Stomach (tissue), 7 donors: ENCODE results near the genes CPN1, NDUFB8 and KCNIP2.

DNA sequence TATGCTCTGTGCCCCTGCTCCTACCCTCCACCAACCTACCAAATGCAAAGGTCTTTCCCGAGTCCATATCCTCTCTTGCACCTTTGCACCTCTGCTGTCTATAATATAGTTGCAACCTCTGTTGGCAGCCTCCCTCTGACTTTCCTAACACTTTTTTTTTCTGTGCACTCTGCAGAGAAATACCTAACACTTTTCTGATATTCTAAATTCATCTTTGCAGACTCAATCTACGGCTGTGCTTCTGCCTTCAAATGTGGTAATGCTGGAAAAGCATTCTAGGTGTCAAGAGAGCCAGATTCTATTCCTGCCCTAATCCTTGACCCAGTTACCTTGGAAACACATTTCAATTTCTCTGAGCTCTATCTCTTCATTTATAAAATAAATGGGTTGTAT, 84.8 kb downstream of the DNMBP start:
- PRO-cap = no peak
- RAMPAGE, long total RNA, 5 experiments = start-site peak on the minus strand in 3 of 5 experiments, centred at positions 223 to 281 of the sequence, 5 to 14 reads per replicate
- RRBS = no CpG with 5 or more reads among the region's 2 CpGs

GRCh38 chr10:99931198-99931714, 78.5 kb downstream of the DNMBP start:
- PRO-cap = no peak
- RAMPAGE, long total RNA, 5 experiments = no peak in any of the 5 experiments
- RRBS = no CpG with 5 or more reads among the region's 4 CpGs

GRCh38 chr10:100037999-100038220, 28.2 kb upstream of the DNMBP start:
- PRO-cap = no peak
- RAMPAGE, long total RNA, 5 experiments = no peak in any of the 5 experiments
- RRBS = no CpG with 5 or more reads among the region's 4 CpGs

GRCh38 chr10:100080991-100082299, at the start of gene CPN1:
CPN1 (minus strand) TSS chr10:100081869.
- PRO-cap = no peak
- RAMPAGE, long total RNA, 5 experiments = no peak in any of the 5 experiments
- RRBS = 68% methylated on average over 7 of the region's 28 CpGs

DNA sequence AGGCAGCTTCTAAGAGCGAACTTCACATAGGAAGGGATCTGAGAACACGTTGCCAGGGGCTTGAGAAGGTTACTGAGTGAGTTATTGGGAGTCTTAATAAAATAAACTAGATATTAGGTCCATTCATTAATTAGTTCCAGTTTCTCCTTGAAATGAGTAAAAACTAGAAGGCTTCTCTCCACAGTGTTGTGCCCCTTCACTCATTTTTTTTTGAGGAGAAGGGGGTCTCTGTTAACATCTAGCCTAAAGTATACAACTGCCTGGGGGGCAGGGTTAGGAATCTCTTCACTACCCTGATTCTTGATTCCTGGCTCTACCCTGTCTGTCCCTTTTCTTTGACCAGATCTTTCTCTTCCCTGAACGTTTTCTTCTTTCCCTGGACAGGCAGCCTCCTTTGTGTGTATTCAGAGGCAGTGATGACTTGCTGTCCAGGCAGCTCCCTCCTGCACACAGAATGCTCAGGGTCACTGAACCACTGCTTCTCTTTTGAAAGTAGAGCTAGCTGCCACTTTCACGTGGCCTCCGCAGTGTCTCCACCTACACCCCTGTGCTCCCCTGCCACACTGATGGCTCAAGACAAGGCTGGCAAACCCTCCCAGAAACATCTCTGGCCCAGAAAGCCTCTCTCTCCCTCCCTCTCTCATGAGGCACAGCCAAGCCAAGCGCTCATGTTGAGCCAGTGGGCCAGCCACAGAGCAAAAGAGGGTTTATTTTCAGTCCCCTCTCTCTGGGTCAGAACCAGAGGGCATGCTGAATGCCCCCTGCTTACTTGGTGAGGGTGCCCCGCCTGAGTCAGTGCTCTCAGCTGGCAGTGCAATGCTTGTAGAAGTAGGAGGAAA, 15.4 kb downstream of the SCD start:
- PRO-cap = no peak
- RAMPAGE, long total RNA, 5 experiments = no peak in any of the 5 experiments
- RRBS = no CpG with 5 or more reads among the region's 7 CpGs

GRCh38 chr10:100383422-100383661, 36.3 kb downstream of the SCD start:
- PRO-cap = no peak
- RAMPAGE, long total RNA, 5 experiments = no peak in any of the 5 experiments
- RRBS = no CpG with 5 or more reads among the region's 2 CpGs

GRCh38 chr10:100390760-100391297, 43.8 kb downstream of the SCD start:
- PRO-cap = no peak
- RAMPAGE, long total RNA, 5 experiments = no peak in any of the 5 experiments
- RRBS = no CpG with 5 or more reads among the region's 2 CpGs

- PRO-cap = bidirectional peak, plus-strand start at chr10:100529987, minus-strand start at chr10:100529870
- RAMPAGE, long total RNA, 5 experiments = start-site peak on the minus strand in 4 of 5 experiments, at chr10:100529858-100529883 at its widest, 304 to 2,804 reads per replicate
- RRBS = 1% methylated on average over 13 of the region's 24 CpGs
These were observed at the start of gene NDUFB8 for GRCh38 chr10:100529727-100530179. NDUFB8 (minus strand) TSS chr10:100529871.

GRCh38 chr10:100745966-100746389, 596 bp downstream of the PAX2 start:
- PRO-cap = no peak
- RAMPAGE, long total RNA, 5 experiments = no peak in any of the 5 experiments
- RRBS = 8% methylated on average over 22 of the region's 42 CpGs

DNA sequence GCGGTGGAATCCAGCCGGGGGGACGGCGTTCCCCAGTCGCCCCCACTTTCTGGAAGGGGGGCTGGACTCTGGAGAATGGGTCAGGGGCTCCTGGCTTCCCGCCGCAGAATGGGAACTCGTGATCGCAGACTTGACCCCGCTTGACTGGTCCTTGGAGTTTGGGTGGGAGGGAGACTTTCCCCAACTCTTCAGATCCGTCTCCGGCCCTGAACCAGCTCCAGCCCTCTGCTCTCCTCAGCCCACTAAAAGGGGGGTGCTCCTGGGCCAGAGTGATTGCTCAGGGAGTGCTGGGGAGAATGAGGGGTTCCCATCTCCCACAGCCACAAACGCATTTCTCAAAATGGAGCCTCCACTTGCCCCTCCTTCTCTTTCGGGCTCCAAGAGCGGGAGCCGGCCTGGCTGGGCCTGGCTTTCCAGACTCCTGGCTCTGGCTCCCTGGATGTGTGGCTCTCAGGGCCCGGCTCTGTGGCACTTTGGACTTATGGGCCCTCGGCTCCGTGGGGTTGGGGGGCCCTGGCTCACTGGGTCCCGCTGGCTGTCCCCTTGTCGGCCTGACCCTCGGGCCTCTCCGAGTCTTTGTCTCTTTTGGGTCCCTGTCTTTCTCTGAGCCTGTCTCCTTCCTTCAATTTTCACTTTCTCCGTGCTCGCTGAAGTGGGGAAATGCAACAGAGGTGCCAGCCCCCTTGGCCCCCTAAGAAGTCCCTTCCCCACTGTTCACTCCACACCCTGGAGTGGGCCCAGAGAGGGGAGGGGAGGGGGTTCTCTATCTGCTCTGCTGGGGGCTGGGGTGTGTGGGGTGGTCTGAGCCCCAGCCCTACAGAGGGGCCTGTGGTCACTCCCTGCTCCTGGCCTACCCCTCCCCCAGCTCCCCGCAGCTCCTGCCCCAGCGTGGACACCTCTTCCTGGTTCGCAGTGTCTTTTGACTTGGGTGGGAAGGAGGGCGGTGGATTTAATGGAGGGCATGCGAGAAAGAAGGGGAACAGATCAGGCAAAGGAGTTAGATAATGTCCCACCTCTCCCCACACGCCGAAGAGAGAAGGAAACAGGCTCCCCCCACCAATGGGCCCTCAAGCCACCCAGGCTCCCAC, 739 bp downstream of the LZTS2 start:
- PRO-cap = bidirectional peak, plus-strand start at position 922 of the sequence, minus-strand start at position 894 of the sequence
- RAMPAGE, long total RNA, 5 experiments = no peak in any of the 5 experiments
- RRBS = 5% methylated on average over 4 of the region's 32 CpGs

DNA sequence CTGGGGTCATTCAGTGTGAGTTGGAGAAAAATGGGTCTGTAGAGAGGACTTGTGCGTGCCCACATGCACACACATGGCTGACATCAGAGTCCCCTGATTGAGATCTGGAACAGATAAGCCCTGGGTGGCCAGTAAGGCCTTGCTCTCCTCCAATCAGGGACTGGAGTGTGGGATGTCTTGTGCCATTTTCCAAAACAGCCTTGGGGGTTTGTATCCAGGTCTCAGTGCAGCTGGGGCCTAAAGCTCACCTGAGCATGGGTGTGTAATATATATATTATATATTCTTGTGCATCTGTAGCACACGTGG, 1.9 kb downstream of the SFXN3 start:
- PRO-cap = no peak
- RAMPAGE, long total RNA, 5 experiments = no peak in any of the 5 experiments
- RRBS = no CpG with 5 or more reads among the region's 2 CpGs

DNA sequence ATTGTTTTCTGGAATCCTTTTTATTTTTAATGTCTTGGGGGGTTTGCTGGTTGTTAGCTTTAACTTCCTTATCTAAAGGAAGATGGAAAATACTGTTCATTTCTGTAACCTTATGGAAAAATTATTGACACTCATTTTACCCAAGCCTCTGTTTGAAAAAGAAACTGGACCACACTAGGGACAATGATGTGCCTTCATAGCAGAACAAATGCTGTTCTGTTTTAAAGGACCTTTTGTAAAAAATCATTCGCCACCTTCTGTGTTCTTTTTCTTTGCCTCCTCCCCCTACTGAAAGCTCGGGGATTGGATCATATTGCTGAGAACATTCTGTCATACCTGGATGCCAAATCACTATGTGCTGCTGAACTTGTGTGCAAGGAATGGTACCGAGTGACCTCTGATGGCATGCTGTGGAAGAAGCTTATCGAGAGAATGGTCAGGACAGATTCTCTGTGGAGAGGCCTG, 62.3 kb downstream of the POLL start:
- PRO-cap = no peak
- RAMPAGE, long total RNA, 5 experiments = start-site peak on the plus strand in 1 of 5 experiments, centred at position 217 of the sequence, 19 reads per replicate
- RRBS = no CpG with 5 or more reads among the region's 4 CpGs

- PRO-cap = no peak
- RAMPAGE, long total RNA, 5 experiments = no peak in any of the 5 experiments
- RRBS = no CpG with 5 or more reads among the region's 3 CpGs
These were observed 262 bp upstream of the FBXW4 start for GRCh38 chr10:101695372-101695491.

DNA sequence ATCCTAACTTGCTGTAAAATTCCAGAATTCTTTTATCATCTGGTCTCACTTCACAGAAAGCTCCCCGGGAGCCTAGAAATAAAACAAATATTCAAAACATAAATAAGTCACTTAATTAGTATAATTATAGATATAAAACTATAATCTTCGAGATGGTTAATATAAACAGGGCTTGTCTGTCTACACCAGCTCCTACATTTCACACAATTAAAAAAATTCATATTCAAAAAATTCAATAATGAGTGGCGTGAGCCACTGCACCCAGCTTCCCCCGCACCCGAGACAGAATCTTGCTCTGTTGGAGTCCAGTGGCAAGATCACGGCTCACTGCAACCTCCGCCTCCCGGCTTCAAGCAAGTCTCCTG, 3.3 kb upstream of the NPM3 start:
- PRO-cap = no peak
- RAMPAGE, long total RNA, 5 experiments = no peak in any of the 5 experiments
- RRBS = no CpG with 5 or more reads among the region's 8 CpGs

- PRO-cap = no peak
- RAMPAGE, long total RNA, 5 experiments = no peak in any of the 5 experiments
- RRBS = 28% methylated on average over 22 of the region's 62 CpGs
These were observed at the start of gene KCNIP2 for GRCh38 chr10:101843401-101844334. KCNIP2 (minus strand) TSS chr10:101843800.

GRCh38 chr10:101968888-101969603, 86.9 kb downstream of the ARMH3 start:
- PRO-cap = no peak
- RAMPAGE, long total RNA, 5 experiments = no peak in any of the 5 experiments
- RRBS = no CpG with 5 or more reads among the region's 3 CpGs

GRCh38 chr10:102112037-102112865, 7.9 kb downstream of the LDB1 start:
- PRO-cap = no peak
- RAMPAGE, long total RNA, 5 experiments = no peak in any of the 5 experiments
- RRBS = no CpG with 5 or more reads among the region's 4 CpGs

- PRO-cap = no peak
- RAMPAGE, long total RNA, 5 experiments = start-site peak on the plus strand in 3 of 5 experiments, at chr10:102161552-102161861 at its widest, 5 to 15 reads per replicate
- RRBS = no CpG with 5 or more reads among the region's 8 CpGs
These were observed 9.3 kb downstream of the NOLC1 start for GRCh38 chr10:102161303-102161987.

DNA sequence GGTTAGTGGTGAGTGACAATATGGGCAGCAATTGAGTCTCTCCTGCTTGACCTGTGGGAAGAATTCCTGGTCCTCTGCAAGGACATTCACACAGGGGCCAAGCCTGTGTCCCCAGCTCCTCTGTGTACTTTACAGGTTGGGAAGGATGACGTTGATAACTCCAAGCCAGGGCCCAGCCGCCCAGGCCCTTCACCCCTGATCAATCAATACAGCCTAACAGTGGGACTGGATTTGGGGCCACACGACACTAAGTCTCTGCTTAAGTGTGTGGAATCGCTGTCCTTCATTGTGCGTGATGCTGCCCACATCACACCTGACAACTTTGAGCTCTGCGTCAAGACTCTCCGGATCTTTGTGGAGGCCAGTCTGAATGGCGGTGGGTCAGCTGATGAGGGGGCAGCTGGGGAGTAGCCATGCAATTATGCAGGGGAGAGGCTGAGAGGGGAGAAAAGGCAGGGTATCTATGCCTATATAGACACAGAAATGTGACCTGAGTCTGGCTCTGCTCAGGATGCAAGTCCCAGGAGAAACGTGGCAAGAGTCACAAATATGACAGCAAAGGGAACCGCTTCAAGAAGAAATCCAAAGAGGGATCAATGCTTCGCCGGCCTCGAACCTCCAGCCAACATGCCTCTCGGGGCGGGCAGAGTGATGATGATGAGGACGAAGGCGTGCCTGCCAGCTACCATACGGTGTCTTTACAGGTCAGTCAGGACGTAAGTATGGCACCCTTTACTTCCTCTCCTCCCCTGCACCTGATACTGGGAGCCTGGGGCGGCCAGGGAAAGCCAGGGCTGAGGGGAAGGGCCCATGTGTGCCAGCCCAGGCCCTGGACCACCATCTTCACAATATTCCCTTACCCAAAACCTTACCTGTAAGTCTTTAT, 18.8 kb upstream of the NFKB2 start:
- PRO-cap = no peak
- RAMPAGE, long total RNA, 5 experiments = no peak in any of the 5 experiments
- RRBS = no CpG with 5 or more reads among the region's 20 CpGs

- PRO-cap = unidirectional peak, minus-strand start at chr10:102396122
- RAMPAGE, long total RNA, 5 experiments = start-site peak on the plus strand in 2 of 5 experiments, at chr10:102395875-102396479 at its widest, 7 to 14 reads per replicate
- RRBS = 4% methylated on average over 3 of the region's 16 CpGs
These were observed 452 bp downstream of the NFKB2 start for GRCh38 chr10:102395820-102396493.